ENCODE results near the genes FCAMR and CD34.

DNA sequence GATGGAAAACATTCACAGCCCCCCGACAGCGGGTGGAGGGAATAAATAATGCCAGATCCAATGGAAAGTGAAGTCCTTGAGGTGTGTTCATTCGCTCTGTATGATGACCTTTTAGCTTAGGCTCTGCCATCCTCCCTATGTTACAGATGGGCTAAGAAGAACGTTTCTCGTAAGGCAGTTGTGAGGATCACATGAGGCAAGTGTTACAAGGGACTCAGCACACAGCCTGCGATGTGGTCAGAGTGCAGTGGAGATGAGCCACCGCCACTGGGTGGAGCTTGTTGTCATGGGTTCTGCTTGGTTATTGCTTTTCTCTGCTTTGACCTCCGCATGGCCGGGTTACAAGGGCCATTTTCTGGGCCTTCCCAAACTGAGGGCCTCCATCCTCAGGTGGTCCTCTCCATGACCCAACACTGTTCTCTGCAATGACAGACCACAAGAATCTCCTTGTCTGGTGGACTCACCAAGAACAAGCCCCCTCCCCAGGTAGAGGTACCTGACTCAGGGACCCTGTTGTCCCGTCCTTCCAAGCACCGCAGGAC lies 3.6 kb upstream of the FCMR start:
- PRO-cap = no peak
- RRBS, 2 experiments = no CpG with 5 or more reads among the region's 11 CpGs

- PRO-cap = no peak
- RRBS, 2 experiments = no CpG with 5 or more reads among the region's 6 CpGs
Measured at GRCh38 chr1:206970127-206970791, at the start of gene FCAMR. TSS of gene FCAMR (minus strand) at chr1:206970460.

DNA sequence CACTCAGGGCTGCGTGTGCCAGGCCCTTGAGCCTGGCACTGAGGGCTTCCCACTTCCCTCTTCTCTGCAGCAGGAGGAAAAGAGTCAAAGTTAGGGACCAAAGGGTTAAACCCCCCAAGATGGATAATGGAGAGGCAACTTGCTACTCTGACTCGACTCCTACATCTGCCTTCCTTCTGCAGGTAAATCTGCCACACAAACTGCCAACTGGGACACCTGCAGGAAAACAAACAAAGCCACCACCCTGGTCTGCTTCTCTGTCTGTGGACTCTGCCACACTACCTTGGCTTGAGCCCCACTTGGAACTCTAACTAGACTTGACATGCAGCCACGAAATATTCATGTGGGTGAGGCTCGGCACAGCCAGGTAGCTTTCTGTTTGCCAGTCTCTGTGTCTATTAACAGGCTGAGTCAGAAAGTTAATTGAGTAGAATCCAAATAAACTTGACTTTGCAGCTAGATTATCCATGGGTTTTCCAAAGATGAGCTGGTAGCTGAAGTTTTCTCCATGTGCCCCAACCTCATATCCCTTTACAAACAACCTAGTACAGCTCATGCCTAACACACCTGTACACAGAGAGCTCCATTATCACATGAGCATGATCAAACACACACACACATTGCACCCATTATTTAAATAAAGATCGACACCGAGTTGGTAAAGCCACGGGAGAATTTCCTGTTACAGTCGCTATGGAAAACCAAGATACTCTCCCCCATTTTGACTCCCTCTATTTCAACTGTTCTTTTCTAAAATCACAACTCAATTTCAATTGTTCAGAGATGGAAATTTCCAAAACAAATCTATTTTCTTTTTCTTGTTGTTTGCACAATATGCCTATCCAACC lies 841 bp downstream of the C1orf116 start:
- PRO-cap = no peak
- RRBS, 2 experiments = no CpG with 5 or more reads among the region's 8 CpGs

DNA sequence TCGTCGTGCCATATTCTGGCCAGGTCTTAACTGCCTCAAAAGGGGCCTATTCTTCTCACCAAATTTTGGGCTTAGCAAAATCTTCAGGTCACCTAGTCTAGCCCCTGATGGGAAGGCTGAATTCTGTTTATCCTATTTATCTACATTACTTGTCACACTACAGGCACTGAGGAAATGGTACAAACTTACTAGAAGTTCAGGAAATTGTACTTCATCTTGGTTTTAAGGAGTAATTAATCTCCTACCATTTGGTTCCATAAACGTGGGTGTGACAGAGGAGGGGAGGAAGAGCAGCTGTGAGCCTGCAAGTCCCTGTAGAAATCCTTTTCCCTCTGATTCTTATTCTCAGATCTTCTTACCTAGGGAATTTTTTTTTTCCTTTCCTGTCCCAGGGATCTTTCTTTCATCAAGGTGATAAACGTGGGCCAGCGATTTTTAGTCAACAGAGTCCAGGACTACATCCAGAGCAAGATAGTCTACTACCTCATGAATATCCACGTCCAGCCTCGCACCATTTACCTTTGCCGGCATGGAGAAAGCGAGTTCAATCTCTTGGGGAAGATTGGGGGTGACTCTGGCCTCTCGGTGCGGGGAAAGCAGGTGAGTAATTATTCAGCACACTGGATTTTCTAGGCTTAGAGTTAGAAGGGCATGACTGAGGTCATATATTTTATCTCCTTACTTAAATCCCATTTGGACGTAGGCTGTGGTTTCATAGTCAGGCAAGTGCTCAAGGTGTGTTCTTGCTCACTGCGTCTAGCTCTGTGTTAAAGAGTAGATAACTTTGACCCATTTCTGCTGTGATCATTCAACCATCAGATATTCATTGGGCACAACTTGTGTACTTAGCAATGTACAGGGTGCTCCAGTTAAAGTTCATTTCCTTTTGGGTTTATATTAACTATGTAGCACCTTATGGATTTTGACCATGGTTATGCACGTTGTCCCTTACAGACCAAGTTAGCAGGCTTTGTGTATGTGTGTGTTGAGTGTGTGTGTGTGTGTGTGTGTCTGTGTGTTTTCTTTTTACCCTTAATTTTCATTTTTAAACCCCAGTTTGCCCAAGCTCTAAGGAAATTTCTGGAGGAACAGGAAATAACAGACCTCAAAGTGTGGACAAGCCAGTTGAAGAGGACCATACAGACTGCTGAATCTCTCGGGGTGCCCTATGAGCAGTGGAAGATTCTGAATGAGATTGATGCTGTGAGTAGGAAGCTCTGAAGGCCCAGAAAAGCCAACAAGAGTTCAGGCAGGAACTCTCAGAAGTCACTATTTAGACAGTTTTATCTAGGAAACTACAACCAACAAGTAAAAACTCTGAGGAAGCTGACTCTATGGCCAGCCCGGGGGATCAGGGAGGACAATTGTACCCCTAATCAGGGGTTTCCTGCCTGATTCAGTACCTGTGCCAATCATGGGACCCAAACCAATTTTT lies 14.5 kb downstream of the PFKFB2 start:
- PRO-cap = no peak
- RRBS, 2 experiments = no CpG with 5 or more reads among the region's 16 CpGs

DNA sequence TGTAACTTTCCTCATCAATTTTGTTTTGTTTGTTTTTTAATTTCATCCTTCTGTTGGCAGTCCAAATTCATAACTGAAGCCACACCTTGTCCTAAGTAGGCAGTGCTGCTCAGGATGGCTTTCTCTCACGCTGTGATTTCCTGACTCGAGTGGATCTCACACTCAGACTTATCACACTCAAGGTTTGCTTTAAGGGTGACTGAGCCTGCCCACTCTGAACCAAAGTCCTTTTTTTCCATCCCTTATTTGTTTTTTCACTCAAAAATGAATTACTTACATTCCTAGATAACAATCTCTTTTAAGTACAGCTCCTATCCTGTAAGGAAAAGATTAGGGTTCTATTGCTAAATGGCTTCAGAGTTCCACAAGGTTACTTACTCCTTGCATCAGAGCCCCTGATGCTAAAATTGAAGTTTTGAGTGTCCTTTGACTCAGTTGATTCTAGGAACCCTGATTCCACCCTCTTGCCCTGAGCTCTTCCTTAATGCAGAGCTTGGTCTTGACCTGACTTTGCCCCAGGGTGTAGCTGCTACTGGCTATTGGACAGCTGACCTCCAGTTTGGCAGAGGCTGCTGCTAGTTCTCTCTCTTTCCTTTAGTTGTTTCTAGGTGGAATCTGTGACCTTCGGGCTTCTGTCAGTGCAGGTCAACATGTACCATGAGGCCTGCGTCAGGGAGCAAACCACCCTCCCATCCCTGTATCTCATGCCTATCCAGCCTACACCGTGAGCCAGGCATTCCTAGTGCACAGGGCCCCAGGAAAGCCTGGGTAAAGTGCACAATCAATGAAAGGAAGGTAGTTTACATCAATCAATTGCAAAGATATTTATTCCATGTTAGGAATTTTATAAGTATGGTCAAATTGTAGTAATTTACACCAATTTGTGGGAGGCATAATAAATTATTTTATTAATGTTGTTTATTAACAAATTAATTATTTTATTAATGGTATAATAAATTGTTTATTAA lies 80.1 kb upstream of the CD55 start:
- PRO-cap = no peak
- RRBS, 2 experiments = no CpG with 5 or more reads among the region's 5 CpGs

GRCh38 chr1:207281910-207282273 lies 39.6 kb upstream of the CD55 start:
- PRO-cap = no peak
- RRBS, 2 experiments = no CpG with 5 or more reads among the region's 1 CpG

DNA sequence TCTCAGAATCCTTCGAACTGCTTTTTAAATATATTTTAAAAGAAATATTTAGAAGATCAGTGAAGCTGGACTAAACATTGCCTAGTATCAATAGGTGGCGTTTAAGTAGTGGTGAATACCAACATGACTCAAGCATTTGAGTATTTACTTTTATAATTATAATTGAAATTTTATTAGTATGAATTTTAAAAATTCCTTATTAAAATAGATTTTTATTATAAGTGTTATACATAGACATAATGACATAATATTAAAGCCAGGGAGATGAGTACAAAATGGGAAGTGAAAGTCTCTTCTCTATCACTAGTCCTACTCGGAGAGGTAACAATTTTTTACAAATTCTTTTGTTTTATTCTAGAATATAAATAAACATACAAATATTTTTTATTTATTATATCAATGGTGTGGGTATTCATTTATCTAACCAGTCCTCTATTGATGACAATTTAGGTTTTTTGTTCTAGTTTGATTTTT lies 10.4 kb downstream of the CD55 start:
- PRO-cap = no peak
- RRBS, 2 experiments = no CpG with 5 or more reads among the region's 3 CpGs

- PRO-cap = no peak
- RRBS, 2 experiments = no CpG with 5 or more reads among the region's 5 CpGs
Measured at GRCh38 chr1:207336472-207337702, 15.4 kb downstream of the CD55 start.

DNA sequence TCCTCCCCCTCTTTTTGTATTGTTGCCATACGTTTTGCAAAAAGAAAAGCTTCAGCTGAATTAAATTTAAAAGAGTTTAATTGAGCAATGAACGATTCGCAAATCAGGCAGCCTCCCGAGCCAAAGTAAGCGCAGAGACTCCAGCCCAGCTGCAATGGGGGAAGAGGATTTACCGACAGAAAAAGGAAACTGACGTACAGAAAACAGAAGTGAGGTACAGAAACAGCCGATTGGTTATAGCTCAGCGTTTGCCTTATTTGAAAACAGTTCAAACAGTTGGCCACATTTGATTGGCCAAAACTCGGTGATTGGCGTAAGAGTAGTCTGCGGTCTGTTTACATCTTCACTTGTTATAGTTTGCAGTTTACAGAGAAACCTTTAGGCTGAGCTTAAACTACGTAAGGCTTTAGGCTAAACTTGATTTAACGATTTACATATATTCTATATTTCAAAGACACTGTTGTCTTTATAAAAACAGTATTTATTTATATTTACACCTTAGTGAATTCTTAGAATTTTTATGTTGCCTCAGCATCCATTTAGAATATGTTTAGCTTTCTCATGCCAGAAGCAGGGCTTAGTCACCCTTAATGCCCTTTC lies 23.7 kb downstream of the CR1 start:
- PRO-cap = no peak
- RRBS, 2 experiments = no CpG with 5 or more reads among the region's 14 CpGs

- PRO-cap = no peak
- RRBS, 2 experiments = no CpG with 5 or more reads among the region's 3 CpGs
Measured at GRCh38 chr1:207649969-207650557, 5.1 kb downstream of the CR1L start.

GRCh38 chr1:207737791-207738502 lies 13.9 kb upstream of the CD46 start:
- PRO-cap = no peak
- RRBS, 2 experiments = no CpG with 5 or more reads among the region's 8 CpGs

GRCh38 chr1:207882787-207883464 lies 28.0 kb downstream of the CD34 start:
- PRO-cap = no peak
- RRBS, 2 experiments = no CpG with 5 or more reads among the region's 6 CpGs

DNA sequence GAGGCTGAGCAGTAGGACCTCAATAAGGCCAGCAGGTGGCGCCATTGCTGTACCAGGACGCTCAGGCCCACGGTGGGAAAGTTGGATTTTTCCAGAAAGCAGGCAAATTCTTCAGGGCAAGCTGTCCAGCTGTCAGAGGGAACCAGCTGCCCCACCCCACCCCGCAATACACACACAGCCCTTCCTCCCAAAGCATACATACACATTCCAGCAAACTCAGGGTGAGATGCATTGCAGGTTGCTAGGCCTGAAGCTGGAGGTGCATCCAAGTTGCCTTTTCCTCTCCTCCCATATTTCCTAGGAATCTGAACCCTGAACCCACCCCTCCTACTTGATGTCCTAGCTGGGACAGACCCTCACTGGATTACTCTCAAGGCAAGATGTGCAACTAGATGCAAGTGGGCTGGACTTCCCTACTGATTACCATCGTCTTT lies 25.7 kb downstream of the CD34 start:
- PRO-cap = no peak
- RRBS, 2 experiments = no CpG with 5 or more reads among the region's 5 CpGs

DNA sequence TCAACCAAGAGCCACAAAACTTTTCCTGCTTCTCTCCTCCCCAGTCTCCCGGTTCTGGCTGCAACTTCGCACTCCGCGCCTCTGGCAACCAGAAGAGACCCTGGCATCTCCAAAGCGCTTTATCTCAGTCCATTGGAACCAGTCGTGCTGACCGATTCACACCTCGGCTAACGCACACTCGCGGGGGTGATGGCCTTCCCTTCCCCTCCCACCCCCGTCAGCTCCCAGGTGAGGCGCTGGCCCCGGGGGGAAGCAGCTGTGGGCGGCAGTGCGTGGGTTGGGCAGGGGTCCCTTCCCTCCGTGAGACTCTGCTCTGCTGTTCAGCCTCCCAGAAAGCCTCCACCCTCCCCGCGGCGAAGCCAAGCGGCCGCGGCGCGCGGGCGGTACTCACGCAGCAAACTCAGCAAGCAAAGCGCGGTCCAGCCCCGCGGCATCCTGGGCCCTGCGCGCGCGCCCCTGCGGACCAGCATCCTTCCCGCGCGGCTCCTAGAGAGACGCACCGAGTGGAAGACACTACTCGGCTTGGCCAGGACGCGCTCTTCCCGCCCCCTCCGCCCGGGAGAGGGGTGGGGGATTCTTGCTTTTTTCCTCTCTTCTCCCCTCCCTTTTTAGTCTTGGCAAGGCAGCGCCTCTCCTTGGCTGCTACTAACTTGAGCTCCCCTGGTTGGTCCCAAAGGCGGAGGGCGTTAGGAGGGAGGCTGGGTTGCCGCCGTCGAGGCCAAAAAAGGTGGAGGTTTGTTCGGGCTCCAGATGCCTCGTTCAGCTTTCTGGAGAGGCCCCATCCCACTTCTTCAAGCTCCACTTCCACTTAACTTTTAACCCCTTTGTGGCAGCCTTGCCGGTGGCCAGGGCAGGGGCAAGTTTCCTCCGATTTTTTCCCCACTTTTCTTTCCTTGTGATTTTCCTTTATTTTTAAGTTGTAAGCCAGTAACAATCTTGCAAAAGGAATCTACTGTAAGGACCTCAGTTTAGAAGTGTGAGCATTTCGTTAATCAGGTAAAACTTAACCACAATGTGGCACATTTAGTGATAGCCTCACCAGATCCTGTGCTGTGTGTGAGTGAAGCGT lies at the start of gene CD34:
Gene CD34, minus strand, starts transcription at position 515 of the 1,069 bp plus-strand sequence.
- PRO-cap = no peak
- RRBS, 2 experiments = 66 to 67% methylated on average over 1 of the region's 60 CpGs

GRCh38 chr1:208047966-208048438 lies 137.1 kb upstream of the CD34 start:
- PRO-cap = no peak
- RRBS, 2 experiments = no CpG with 5 or more reads among the region's 6 CpGs

- PRO-cap = no peak
- RRBS, 2 experiments = no CpG with 5 or more reads among the region's 10 CpGs
Measured at GRCh38 chr1:208051055-208051583, 140.2 kb upstream of the CD34 start.

GRCh38 chr1:208158731-208159116 lies 85.5 kb downstream of the PLXNA2 start:
- PRO-cap = no peak
- RRBS, 2 experiments = no CpG with 5 or more reads among the region's 5 CpGs

GRCh38 chr1:208162799-208163157 lies 81.4 kb downstream of the PLXNA2 start:
- PRO-cap = no peak

- PRO-cap = no peak
- RRBS, 2 experiments = no CpG with 5 or more reads among the region's 3 CpGs
Measured at GRCh38 chr1:208192130-208192577, 52.0 kb downstream of the PLXNA2 start.

- PRO-cap = no peak
- RRBS, 2 experiments = no CpG with 5 or more reads among the region's 6 CpGs
Measured at GRCh38 chr1:208221137-208221966, 22.8 kb downstream of the PLXNA2 start.

Measured in HEK293 (cell line).